Endometrial microvascular endothelial cells (primary cell): Measurements from ENCODE around the genes MLH3, ACYP1, JDP2 and IFT43.

DNA sequence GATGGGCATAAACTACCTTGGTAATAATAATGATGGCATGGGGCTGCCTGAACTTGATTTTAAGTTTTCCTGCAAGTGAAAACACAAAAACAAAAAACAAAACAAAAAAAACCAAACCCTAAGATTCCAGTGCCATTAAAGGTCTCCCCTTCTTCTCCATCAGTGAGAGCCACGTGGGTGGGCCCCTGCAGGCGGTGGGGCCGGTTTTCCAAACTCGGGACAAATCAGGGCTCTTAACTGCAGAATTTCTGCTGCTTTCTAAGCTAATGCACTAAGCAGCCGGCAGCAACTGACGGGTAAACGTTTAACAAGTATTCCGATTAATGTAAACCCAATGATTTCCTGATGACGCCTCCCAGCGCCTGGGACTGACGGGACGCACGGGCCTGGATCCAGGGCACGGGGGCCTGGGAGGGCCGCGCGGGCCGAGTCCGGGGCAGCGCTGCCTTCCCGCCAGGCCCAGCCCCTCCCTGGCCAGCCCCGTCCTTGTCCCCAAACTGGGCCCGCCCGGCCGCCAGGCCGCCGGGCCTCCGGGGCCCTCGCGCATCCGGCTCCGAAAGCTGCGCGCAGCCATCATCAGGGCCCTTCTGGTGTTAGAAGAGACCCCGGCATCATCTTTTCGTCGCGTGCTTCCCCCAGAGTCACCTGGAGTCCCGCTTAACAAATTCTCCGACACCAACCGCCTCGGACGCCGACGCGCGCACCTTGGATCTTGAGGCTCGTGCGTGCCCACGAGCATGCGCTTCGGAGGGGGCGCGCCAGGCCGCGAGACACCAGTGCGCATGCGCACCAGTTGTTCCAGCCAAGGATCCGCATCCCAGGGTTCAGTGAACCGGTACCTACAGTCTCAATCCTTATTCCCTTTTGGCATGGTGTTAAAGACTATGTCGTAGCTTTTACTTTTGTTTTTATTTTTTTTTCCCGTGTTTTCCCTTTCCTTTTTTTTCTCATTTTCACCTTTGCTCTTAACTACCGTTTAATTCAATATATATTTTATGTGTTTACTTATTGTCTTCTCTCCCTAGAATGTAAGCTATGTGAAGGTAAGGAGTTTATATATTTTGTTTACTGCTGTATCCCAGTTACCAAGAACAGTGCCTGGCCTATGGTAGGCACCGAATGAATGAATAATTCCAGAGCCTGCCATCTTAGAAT lies at the start of gene MLH3:
Gene MLH3 (minus strand): TSS at position 733 of the 1,155 bp plus-strand sequence.
- RAMPAGE, long total RNA: no peak

GRCh38 chr14:75063172-75064409 lies at the start of gene ACYP1:
Gene ACYP1 (minus strand): TSS chr14:75064024.
- RAMPAGE, long total RNA: start-site peak on the minus strand at chr14:75063996-75064020, 89 and 53 reads in 2 replicates

DNA sequence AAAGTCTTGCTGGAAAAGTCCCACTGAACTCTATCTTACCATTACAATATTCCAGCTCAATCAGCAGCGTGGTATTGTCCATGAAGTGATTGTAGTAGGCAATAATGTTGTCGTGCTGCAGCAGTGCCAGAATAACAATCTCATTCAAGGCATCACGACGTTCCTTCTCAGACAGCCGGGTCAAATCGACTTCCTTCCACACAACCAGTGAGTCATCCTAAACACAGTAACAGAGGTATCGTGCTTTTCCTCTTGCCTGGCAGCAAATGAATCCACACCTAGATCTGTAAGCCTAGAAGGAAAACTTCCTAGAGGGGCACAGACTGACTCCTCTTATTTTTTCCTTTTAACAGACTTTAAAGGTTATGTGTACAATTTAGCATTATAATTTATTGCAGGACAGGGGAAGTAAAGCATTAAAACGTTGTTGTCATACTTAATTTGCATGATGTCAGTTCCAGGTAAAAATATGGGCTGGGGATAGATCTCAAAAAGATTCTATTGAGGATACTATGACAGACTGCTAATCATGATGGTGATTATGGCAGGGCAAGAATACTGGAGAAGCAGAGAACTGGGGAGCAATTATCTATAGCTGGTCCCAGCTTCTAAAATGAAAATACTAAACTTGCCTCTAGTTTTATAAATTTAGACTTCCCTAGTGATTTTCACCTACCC lies 2.7 kb downstream of the NEK9 start:
- RAMPAGE, long total RNA: no peak

GRCh38 chr14:75182429-75183468 lies 6.3 kb upstream of the TMED10 start:
- RAMPAGE, long total RNA: no peak

DNA sequence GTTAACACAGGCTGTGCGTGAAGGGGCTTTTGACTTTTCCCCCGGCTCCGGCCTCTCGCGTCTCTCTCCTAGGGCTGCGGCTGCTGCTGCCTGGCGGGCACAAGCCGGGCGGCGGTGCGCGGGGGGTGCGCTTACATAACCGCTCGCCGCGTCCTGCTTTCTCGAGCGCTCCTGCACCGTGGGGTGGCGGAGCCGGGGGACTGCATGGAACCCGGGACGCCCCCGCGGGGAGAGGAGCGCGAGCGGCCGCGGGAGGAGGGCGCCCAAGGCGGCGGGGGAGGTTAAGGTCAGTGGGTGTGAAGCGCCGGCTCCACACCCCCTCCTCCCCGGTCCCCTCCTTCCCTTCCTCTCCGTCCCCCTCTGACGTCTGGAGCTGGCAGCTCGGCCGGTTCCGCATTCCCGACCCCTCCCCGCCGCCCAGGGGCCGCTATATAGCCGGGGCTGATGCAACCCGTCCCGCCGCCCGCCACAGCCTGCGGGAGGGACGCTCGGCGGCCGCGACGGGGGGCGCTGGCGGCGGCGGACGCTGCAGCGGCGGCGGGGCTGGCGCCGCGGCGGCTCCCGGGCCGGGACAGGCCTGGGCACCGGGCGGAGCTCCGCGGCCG lies at the start of gene JDP2:
Gene JDP2 (plus strand): TSS at position 459 of the 605 bp plus-strand sequence.
- RAMPAGE, long total RNA: no peak

GRCh38 chr14:75458877-75459668 lies 31.3 kb downstream of the JDP2 start:
- RAMPAGE, long total RNA: no peak

DNA sequence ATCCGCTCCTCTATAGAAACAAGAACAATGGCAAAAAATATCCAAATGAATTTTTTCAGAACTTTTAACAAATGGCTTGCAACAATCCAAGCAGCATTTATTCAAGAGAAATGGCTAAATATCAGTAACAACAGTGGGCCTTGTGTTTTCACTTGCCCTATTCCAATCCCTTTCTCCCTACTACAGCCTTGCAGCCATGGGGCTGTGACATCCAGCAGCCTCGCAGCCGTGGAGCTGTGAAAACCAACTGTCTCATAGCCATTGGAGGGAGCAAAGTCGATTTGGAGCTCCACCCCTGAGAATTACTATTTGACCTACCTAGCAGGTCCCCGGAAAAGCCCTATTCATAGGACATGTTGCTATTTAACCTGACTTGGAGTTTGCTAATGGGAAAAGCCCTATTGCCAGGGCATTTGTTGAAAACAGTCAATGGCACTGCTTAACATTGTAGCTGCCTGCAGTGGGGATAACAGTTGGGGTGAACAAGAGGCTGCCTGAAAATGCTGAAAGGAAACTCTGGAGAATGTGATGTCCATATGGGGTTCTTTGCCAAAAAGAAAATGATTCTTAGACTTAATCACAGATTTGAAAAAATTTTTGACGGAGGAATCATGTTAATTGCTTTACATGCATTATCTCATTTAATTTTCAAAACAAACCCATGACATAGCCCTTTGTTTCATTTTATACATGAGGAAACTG lies 33.2 kb downstream of the ERG28 start:
- RAMPAGE, long total RNA: no peak

DNA sequence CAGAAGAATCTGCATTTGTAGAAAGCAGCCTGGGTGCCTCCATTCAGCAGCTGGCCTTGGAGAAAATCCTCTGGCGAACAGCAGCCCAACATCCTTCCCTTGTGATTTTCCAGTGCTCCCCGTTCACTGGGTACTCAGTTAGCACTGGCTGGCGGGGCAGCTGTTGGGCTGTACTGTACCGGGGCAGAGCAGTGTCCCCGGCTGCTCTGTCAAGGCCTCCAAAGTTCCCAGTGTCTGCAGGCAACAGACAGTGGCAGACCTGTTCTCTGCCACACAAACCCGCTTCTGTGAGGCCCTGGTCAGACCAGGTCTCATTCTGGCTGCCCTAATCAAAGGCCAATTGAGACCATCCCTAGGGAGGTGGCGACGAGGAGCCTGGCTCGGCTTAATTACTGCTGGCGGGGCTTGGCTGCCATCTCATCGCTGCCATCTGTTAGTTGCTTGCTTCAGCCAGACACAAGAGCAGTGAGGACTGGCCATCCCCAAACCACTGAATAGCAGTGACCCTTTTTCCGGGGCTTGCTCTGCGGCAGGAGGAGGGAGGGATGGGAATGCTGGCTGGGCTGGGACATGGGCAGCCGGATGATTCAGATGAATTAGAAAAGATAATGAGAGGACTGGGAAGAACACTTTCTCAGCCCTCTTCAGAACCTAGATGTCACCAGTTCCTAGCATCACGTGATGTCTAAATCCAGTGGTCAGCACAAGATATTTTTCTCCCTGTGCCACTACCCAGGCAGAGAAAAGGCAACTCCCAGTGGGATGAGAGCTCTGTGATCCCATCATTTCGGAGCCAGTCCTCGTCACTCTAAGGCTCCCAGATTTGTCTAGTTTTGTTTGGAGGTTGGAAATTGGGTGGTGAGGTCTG lies 24.5 kb downstream of the ERG28 start:
- RAMPAGE, long total RNA: no peak

DNA sequence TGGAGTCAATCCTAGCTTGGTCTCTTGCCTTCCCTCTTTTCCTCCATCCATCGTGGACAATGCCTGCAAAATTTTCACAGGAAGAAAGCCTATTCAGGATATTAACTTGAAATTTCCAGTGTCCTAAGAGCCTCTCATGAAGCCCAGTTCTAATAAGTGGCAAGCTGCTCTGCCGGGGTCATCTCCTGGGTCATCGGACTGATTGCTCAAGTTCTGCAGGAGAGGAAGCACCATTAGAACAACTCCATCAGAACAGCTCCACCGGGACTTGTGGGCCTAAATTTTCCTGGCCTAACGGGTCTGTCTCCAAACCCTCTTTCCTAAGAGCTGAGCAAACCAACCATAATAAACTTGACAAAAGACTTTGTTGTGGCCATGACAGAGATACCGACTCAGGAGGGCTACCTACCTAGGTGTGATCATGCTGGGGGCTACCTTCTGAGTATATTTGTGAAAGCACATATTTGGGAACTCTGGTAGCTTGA lies 13.9 kb downstream of the ERG28 start:
- RAMPAGE, long total RNA: no peak

DNA sequence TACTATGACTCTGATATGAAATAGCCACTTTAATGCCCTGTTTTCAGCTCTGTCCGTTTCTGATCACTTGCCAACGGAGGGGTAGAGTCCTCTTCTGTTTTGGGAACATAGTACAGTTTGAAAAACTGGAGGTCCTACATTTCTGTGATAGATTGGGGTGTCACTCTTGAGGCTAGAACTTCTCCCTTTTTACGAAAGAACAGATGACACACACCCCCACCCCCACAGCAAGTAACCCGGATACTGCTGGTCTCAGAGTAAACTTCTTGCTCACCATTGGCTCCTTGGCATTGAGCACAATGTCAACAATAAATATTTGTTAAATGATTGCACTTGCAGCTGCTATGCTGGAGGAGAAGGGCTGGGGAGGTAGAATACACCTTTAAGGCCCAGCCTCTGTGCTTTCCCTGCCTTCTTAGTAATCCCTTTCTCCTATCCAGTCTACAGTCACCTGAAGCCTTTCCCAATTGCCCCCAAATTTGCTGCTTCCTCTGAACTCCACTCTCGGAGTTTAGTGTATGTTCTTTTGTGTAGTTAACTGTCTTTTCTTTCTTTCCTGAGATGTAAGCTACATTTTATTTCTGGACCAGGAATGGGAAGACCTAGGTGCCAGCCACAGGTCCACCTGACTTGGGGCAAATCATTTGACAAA lies 149.8 kb downstream of the TGFB3 start:
- RAMPAGE, long total RNA: no peak

GRCh38 chr14:75867777-75868369 lies 113.9 kb downstream of the TGFB3 start:
- RAMPAGE, long total RNA: no peak

GRCh38 chr14:75979588-75980576 lies 1.9 kb downstream of the TGFB3 start:
- RAMPAGE, long total RNA: no peak

DNA sequence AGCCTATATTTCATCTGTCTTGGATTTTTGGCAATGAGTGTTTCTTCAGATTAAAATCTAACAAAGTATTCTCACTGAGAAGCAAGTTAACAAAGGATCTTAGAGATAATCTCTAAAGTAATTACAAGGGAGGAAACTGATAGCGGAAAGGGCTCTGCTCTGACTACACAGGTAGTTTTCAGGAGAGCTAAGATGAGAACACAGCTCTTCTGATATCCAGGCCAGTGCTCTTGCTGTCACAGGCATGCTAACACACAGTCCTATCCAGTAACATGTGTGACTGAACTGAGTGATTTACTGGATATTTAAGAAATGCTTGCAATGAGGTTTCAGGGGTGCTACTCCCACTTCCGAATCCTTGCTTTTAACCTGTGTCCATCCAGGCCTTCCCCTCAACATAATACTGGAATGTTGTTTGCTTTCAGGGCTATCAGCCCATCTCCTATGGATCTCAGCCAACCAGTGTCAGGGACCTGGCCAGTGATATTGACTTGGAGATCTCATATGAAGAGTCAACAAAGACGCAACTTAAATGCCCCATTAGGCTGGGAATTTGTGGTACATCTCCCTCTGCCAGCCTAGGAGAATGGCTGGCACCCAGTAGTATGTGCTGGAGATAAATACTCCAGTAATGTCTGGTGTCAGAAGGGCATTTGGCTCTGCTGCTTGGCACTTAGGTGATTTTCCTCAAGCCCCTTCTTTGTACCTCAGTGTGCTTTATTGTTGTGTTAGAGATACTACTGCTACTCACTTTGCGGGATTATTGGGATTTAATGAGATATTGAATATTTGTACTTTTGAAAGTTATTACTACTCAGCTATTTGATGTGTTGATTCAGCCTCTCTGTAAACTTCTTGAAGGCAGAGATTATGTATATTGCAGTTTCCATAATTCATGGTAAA lies 901 bp upstream of the IFT43 start:
- RAMPAGE, long total RNA: no peak

GRCh38 chr14:75985594-75986855 lies at the start of gene IFT43:
Gene IFT43 (plus strand): TSS chr14:75985763.
- RAMPAGE, long total RNA: start-site peak on the plus strand at chr14:75985781-75985789, 99 and 101 reads in 2 replicates

- RAMPAGE, long total RNA: no peak
Measured at GRCh38 chr14:75993468-75993822, 7.9 kb downstream of the IFT43 start.

GRCh38 chr14:75996672-75997125 lies 11.1 kb downstream of the IFT43 start:
- RAMPAGE, long total RNA: no peak

DNA sequence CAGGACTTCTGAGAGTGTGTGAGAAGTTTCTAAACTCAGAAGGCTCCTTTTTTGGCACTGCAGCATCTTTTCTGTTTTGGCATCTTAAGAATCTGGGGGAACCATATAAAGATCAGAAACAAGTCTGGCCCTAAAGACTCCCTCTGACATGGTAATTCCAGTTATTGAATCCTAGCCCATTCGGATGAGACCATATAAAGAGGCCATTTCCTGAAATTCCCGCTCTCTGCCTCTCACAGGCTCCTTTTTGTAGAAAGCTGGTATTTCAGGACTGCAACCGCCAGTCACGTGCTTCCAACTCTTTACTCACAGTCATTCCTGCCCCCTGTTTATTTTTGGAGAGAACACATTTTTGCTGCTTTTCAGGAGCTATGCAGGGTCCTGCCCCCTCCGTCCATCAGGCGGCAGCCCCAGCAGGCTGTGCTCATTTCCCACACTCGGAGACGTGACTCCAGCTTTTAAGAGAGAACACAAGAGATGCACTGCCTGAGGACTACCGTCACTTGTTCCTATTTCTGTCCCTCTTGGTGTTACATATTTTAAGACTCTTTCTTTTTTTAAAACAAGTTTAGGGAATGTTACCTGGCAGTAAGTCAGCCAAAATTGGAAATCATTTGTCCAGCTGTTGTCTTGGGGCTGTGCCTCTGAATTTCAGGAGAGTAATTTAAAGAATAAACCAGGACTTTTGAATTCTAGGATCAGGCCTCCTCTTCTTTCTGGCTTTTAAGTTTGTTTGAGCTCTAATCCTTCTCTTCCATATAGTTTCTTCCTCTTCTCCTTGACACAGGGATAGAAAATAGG lies 26.9 kb downstream of the IFT43 start:
- RAMPAGE, long total RNA: no peak

- RAMPAGE, long total RNA: no peak
Measured at GRCh38 chr14:76584132-76585013, 176.9 kb upstream of the VASH1 start.

- RAMPAGE, long total RNA: no peak
Measured at GRCh38 chr14:76894263-76894798, 68.1 kb downstream of the LRRC74A start.

- RAMPAGE, long total RNA: no peak
Measured at GRCh38 chr14:76904558-76905486, 78.6 kb downstream of the LRRC74A start.